Hematopoietic multipotent progenitor cell (in vitro differentiated cells): ENCODE results near the genes ARHGAP25, BMP10 and SNRNP27.

GRCh38 chr2:68384899-68385123 is 19.7 kb downstream of the PLEK start:
- CAGE, long polyA plus RNA = no peak

DNA sequence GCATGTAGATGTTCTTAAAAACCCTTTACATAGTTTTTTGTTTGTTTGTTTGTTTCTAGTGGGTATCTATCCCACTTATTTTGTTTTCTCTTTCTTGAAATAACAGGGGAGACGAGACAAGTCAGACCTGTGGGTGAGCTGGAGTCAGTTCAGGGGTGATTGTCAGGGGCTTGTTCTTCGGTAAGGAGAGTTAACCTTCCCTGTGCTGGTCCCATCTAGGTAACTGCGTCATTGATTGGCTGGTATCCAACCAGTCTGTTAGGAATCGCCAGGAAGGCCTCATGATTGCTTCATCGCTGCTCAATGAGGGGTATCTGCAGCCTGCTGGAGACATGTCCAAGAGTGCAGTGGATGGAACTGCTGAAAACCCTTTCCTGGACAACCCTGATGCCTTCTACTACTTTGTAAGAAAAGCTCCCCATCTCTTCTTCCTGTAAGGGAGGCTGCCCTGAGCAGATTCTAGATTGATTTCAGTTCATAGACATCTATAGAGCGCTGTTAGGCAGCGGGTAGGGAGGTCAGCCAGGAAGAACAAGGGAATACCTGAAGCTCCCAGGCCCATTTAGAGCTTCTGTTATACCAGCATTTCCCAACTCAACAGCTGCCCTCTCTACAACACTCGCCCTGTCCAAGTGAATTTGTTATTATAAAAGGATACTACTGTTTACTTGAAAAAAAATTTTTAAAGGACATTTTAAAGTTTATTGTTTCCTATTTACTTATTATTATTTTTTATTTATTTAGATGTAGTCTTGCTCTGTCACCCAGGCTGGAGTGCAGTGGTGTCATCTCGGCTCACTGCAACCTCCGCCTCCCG is 21.4 kb downstream of the PLEK start:
- CAGE, long polyA plus RNA = no peak

DNA sequence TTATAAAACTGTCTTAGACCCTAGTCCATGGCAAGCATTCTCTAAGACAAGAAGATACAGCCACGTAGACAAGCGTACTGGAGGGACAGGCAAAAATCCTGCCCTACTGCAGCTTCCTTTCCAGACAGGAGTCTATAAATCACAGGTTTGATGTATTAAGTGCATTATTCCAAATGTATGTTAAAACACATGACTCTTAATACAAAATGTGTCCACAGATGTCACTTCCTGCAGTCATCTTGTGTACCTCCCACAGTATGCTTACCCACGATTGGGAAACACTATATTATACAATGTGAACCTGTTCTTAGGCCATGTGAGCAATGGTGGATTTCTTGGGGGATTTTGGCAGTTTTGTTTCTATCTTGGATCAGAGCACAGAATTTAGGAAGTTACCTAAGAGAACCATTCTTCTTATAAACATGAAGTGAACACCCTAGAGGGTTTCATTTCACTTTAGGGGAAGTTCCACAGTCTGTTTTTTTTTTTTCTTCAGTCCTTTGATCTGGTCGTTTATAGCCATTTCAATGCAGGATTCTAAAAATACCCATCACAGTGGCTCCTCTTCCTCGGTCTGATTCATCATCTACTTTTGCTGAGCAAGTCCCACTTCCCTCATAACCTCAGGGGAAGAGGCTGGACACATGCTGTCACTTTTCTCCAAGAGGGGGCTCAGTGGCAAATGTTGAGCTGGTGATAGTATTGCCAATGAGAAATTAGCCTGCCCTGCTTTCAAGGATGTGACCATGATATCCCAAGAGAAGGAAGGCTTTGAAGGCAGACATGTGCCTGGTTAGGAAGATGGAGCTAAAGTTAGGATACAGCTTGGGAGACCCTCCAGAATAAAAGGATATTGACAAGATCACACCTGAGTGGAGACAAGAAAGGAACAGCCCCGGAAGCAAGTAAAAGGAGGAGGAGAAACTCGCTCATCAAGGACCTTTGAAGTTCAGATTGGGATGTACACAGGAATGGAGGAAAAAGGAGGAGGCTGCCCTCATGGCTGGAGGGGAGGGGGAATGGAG is 22.5 kb downstream of the PLEK start:
- CAGE, long polyA plus RNA = no peak

DNA sequence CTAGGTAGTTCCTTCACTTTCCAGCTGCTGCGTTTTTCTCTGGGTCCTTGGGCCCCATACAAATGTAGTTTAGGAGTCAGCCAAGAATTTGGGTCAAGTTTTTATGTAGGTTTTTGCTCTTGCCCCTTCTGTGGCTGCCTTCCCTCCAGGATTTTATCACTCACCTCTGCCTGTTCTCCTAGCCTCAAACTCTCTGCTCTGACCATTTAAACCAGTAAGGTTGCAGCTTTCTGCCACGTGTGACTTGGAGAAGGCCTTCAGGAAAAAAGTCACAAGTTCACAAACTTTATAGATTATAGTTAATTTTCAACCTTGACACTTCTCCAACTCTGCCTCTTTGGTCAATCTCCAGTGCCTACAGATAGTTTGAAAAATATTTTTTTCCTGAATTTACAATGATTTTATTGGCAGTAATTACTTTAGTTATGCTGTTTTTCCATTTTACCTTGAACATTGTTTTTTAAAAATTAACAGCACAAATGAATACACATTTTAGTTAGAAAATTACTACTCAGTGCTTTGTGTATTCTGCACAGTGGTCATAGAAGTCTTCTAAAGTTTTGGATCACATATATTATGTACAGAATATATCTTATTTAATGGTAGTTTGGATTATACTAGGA is 47.2 kb downstream of the APLF start:
- CAGE, long polyA plus RNA = no peak

GRCh38 chr2:68567043-68567504 is 76.3 kb upstream of the PROKR1 start:
- CAGE, long polyA plus RNA = no peak

DNA sequence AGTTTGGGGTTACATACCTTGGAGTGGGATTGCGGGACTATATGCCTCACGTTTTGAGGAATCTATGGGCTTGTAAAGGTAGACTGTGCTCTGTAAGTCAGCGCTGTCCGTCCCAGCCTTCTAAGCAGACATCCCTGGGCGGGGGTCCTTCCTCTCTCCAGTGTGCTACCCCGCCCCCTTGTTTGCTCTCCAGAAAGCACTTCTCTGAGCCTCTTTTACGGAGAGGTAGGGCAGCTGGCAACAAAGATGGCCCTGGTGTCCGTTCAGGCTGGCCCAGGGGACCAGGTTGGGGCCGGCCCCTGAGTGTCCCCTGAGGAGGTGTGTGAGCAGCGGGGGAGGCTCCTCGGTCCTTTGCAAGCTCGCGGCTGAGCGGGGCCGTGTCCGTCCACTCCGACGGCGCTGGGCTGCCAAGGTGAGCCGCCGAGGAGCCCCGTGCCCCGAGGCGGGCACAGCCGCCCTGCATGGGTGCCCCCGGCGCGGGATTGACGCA is 444 bp upstream of the PROKR1 start:
- CAGE, long polyA plus RNA = no peak

- CAGE, long polyA plus RNA = no peak
Measured at GRCh38 chr2:68679239-68680410, 36.2 kb downstream of the PROKR1 start.

GRCh38 chr2:68734537-68735634 is at the start of gene ARHGAP25:
Gene ARHGAP25 (plus strand): TSS chr2:68734811.
- CAGE, long polyA plus RNA = start-site peak on the plus strand at chr2:68734807-68735118, 820 reads

GRCh38 chr2:68871078-68871616 is at the start of gene BMP10:
Gene BMP10 (minus strand): TSS chr2:68871397.
- CAGE, long polyA plus RNA = no peak

DNA sequence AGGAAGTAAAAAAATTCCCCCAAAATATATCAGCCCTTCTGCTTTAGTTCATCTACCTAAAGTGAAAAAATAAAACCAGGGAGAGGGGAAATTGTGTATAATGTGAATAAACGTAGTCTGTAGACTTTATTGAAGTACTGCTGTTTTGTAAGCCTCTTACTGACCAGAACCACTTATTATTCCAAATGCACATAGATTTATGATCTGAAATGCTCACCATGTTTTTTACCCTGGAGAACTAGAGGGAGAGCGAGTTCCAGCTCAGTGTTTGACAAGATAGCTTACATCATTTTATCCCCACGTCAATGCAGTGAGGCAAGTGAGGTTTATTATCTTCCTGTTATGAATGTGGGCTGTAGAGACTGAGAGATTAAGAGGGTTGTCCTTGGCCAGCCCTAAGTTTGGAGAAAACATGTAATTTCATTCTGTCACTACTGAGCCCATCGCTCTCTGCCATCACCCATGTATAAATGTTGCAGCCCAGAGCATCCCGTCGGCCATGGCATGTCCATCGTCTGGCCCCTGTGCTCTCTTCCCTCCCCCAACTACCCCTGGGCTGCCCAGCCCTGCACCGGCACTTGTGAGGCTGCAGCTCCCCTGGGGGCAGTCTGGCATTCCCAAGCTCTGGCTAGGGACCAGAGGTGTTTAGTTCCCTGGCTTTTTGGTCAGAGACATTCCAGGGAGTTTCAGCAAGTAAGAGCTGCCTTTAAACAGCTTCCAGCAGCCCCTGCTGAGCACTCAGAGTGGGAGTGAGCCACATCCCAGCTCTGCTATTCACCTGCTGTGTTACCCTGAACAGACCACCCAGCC is 136.7 kb downstream of the ANTXR1 start:
- CAGE, long polyA plus RNA = no peak

- CAGE, long polyA plus RNA = no peak
Measured at GRCh38 chr2:69199757-69200703, 187.0 kb downstream of the GFPT1 start.

DNA sequence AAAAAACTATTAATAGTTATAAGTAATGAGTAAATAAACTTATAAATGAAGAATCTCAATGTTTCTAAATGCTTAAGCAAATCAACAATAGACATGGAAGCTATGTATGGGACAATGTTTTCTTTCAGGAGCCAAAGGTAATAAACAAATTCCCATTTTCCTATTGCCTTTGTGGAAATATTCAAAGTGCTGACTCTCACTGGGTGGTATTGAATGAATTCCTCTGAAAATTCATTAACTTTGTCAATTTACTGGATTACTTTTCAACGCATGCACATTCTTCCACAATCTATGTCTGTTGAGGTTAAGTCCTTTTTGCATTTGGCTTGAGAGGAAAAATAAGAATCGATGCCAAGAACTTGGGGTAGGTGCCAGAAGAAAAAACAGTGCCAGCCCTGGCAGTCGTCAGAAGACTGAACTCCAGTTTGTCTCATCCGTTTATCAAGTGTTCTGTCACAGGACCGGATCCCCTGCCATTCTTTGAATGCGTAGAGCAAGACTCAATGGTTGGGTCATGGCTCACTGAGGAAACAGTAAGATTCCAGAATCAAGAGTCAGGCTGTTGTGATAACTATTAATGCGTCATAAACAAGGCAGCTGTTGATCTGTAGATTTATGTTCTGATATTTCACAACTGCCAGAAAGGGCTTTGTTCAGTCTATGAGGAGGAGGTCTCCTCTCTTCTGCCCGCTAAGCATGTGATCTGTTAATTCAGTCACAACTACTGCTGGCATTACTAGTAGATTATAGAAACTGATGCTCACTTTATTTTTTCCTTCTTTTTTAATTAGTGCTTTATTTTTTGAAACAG is 133.2 kb downstream of the GFPT1 start:
- CAGE, long polyA plus RNA = no peak

GRCh38 chr2:69322558-69323297 is 64.3 kb downstream of the GFPT1 start:
- CAGE, long polyA plus RNA = no peak

GRCh38 chr2:69347932-69348462 is 39.0 kb downstream of the GFPT1 start:
- CAGE, long polyA plus RNA = no peak

GRCh38 chr2:69460576-69461250 is 23.5 kb upstream of the NFU1 start:
- CAGE, long polyA plus RNA = no peak

DNA sequence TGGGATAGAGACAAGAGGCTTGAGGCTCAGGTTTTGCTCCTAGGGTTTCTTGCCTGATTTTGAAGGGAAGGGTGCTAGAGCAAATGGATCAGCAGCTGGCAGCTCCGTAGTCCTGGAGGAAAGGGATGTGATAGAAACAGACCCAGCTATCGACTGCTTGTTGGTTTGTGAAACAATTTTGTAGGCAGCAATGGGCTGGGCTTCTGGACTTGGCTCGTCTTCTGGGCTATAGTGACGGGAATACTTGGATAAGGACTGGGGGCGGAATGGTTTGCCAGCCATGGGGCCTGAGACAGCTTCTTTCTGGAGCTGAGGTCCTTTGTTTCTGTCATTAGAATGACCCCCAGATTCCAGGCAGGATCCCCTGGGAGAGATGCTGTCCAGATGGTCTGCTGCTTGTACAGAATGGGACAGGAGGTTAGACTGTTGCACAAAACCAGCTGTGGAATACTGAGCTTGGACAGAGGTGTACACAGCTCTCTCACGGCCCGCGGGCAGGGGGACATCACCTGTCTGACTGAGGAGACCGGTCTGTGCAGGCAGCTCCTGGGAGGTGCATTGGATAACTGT is 28.2 kb upstream of the NFU1 start:
- CAGE, long polyA plus RNA = no peak

DNA sequence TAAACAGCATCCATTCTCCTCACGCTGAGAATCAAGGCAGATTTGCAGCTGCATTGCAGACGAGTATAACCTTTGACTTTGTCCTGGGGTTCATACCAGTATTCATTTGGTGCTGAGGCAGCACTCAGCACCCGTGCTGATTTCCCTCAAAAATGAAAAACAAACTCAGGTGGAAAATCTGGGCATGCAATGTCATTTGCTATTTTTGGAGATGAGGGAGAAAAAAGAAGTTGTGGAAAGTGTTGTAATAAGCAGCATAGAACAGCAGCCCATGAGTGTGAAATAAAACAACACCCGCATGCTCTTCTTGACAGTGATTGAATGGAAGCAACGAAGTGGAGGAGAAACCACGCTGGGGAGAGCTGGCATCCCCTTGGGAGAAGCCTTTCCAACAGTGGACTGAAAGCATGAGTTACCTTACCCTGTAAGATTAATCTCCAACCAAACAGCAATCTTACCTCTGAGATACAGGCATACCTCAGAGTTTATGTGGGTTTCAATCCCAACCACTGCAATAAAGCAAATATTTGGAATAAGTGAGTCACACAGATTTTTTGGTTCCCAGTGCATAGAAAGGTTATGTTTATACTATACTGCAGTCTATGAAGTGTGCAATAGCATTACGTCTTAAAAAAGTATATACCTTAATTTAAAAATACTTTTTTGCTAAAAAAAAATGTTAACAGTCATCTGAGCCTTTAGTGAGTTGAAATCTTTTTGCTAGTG is 46.5 kb upstream of the ANXA4 start:
- CAGE, long polyA plus RNA = no peak

DNA sequence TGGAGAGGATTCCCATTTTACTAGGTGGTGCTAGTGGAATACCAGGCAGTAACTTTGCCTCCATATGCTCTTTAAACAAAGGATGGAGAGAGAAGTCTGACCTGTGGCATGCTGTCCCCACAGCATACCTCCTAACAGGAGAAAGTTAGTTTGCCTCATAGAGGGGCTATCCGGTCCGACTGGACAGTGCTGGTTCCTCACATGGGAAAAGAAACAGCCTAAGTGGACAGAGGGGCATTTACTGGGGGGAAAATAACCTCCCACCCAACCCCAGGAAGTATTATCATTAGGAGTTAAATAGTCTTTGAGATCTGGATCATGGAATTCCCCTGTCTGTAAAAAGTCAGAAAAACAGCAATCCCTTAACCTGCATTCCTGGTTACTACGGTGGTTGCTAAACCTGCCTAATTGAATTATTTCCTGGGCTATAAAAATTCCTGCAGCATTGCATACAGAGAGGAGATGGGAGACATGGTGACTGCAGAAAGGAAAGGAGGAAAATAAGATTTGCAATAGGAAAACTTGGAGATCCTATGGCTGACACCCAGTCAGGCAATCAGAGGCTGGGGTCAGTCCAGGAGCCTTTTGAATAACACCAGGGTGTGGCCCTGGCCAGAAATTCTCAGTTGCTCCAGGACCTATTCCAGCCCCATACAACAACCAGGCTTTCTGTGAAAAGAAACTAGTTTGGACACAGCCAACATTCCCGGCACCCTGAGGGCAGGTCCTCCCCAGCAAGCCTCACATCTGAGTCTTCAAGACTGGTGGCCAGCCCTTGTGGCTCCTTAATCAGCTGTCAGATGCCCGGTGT is 31.4 kb upstream of the GMCL1 start:
- CAGE, long polyA plus RNA = no peak

DNA sequence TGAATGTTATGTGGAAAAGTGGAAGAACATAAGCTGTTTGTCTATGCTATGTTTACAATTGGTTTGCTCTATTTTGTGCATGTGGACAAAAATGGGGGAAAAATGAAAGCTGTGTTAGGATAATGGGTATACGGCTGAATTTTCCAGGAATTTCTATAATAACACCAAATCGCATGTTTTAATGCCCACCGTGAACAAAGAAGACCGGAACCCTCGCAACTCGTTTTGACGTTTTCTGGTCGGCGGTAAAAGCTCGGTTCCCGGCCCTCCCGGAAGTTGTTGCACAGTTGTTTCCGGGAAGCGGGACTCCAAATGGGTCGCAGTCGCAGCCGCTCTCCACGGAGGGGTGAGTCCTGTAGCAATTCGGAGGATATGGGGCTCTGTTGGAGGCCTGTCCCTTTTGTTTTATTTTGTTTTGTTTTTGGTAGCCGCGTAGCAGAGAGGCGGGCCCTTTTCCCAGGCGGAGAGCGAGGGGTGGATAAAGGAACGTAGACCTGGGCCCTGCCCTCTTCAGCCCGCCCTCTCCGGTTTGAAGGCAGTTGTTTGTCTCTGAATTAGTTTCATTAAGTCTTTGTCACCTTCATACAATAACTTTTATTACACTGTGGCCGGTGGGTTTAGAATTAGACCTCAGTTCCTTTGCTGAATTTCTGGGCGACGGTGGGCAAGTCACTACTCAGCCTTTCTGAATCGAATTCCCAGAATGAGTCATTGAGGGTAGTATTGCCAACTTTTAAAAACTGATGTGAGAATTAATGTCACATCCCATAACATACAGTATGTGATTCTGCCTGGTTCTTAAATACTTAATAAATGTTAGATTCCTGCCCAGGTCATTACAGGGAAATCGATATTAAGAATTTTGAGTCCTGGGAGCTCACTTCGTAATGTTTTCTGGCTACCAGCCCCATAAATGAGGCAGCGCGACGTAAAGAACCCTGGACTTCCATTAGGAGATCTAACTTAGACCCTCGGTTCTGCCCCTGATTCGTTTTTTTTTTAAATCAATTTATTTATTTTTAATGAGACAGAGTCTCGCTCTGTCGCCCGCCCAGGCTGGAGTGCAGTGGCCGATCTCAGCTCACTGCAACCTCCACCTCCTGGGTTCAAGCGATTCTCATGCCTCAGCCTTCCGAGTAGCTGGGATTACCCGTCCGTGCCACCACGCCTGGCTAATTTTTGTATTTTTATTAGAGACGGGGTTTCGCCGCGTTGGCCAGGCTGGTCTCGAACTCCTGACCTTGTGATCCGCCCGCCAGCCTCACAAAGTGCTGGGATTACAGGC is at the start of gene SNRNP27:
Gene SNRNP27, plus strand, starts transcription at position 284 of the 1,285 bp plus-strand sequence.
- CAGE, long polyA plus RNA = start-site peak on the plus strand centred at position 309 of the sequence, 27 bp wide, 128 reads

DNA sequence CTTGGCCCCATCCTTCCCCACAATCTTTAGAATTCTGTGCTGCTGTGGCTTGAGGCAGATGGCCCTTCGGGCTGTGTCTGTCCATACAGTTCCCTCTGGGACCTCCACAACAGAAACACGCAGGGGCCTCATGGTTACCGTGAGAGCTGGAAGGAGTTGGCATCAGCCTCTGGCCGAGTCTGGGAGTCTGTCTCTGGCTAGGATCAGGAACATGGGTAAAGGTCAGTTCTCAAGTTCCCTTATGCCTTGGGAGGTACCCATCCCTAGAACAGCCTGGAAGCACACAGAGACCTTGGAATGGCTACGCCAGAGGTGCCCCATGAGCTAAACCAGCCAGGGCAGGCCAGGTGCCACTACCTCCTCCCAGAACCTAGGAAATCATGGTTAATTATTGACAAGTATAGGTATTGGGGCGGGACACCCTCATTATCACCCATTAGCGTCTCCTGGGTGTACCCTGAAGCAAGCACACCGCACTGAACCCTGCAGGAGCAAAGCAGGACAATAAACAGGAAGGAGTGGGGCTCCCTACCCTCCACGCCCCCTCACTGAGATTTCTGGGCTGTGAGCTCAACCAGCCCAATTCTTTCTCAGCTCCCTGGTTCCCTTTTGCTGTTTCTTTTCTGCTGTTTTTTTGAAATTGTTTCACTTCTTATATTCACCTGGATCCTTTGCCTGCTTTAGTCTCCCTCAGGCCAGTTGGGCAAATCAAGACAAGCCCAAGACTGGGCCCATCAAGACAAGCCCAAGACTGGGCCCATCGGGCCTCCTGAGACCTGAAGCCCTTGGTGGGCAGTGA is 3.0 kb upstream of the ASPRV1 start:
- CAGE, long polyA plus RNA = no peak